ENCODE data around the gene OMG.

DNA sequence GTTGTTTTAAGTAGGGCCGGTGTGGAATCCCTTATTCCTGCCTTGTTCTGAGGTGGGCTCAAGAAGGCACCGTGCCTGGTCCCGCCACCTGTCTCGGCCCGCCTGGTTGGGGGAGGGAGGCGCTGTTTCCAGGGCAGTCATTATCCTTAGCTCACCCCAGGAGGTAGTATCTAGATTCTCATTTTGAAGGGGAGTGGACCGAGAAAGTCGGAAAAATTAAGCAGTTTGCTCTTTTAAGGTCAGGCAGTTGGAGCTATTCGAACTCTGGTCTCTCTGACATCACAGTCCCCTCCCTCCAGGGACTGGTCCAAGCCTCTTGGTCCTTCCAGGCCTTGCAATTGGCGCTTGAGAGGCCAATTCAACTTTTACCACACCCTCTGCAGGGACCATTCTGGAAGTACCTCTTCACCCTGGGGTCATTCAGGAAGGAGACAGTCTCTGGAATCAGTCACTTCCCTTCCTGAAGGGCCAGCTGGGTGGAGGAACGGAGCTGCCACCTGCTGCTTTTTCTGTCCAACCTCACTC lies 830 bp upstream of the ANKRD13B start:
- RAMPAGE, long total RNA: no peak
- RRBS: no CpG with 5 or more reads among the region's 11 CpGs

DNA sequence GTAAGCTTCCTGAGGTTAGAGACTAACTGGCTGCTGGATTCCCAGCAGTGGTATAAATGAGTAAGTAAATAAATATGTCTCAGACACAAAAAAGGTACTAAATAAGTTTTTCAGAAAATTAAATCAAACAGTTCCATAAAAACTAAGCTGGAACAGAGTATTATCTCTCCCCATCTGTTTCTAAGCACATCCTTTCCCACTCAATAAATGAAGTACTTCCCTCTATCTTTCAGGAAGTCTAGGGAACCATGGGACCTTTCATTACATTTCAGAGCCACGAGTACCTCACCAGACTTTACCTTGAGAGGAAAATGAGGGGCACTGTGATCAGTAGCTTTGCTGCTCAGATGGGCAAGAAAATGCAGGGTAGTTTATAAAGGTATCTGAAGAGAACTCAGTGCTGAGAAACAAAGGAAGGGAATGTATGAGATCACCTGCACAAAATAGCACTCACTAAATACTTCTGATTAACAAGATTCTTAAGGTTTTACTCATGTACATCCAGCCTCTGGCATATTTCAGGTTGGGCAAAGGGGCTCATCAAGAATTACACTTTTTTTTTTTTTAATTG lies 10.8 kb downstream of the SSH2 start:
- RAMPAGE, long total RNA: no peak
- RRBS: no CpG with 5 or more reads among the region's 1 CpG

GRCh38 chr17:30104565-30105176 lies 11.9 kb upstream of the NSRP1 start:
- RAMPAGE, long total RNA: no peak
- RRBS: 5% methylated on average over 4 of the region's 21 CpGs

DNA sequence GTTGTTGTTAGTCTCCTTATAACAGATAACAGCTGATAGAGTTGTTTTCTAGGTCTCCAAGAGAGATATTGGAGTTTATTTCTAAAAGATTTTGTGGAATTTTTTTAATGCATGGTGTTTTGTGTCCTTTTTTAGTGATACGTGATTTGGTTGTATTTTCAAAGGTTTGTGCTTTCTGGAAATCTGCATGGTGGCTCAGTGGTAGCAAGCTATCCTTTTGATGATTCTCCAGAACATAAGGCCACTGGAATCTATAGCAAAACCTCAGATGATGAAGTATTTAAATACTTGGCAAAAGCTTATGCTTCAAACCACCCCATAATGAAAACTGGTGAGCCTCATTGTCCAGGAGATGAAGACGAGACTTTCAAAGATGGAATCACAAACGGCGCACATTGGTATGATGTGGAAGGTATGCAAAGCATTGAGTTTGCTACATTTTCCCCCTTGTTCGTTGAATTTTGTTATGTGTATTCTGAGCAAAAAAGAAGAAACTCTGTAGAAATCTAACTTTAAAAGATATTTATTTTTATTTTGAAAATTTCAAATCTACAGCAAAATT lies 6.2 kb downstream of the CPD start:
- RAMPAGE, long total RNA: no peak
- RRBS: no CpG with 5 or more reads among the region's 5 CpGs

DNA sequence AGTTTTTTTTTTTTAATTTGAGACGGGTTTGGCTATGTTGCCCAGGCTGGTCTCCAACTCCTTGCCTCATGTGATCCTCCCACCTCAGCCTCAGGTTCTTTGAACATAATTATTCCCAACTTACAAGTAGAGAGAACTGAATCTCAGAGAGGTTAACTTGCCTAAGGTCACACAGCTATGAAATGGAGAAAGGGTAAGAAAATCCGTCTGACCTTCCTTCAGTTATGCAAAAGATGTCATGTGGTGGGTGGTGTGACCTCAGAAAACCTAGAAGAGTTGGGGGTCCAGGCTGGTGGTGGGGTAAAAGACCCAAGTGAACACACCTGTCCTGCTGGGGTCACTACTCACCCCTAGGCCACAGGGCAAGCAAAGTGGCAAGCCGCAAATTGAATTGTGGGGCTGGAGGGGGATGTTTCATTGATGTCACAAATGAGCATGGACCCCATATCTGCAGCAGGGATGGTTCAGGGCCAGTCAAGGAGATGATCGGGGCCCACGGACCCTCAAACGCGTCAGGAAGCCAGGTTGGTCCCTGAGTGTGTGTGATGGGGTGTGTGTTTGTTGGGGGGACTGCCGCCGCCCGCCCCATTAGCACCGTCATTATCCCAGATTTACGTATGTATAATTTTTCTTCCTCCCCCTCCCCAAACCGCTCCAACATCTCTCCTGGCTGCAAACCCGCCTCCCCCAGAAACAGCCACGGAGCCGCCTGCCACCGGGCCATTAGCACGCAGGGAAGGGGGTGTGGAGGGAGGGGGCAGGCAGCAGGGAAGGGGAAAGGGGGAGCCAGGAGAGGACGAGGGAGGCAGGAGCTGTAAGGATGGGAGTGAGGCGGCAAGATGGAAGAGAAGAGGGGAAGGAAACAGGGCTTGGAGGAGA lies 157.6 kb downstream of the CRLF3 start:
- RAMPAGE, long total RNA: no peak
- RRBS: no CpG with 5 or more reads among the region's 20 CpGs

GRCh38 chr17:31186186-31186740 lies 91.5 kb downstream of the NF1 start:
- RAMPAGE, long total RNA: no peak
- RRBS: no CpG with 5 or more reads among the region's 6 CpGs

GRCh38 chr17:31296926-31297452 lies at the start of gene OMG:
Gene OMG, minus strand, starts transcription at chr17:31297239.
- RAMPAGE, long total RNA: no peak
- RRBS: no CpG with 5 or more reads among the region's 8 CpGs

DNA sequence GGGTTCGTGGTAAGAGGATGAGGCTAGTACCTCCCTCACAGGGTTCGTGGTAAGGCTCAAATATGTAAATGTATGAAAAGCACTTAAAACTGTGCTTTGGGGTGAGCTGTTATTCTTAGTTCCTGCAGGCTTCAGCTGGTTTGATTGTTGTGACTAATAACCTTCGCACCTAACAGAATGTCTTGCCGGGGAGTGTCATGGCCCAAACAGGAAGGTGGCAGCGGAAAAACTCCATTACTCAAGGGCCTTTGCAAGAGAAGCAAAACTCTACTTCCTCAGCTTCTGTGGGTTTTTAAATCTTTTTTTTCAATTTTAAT lies 102.8 kb downstream of the RAB11FIP4 start:
- RAMPAGE, long total RNA: no peak
- RRBS: no CpG with 5 or more reads among the region's 5 CpGs

DNA sequence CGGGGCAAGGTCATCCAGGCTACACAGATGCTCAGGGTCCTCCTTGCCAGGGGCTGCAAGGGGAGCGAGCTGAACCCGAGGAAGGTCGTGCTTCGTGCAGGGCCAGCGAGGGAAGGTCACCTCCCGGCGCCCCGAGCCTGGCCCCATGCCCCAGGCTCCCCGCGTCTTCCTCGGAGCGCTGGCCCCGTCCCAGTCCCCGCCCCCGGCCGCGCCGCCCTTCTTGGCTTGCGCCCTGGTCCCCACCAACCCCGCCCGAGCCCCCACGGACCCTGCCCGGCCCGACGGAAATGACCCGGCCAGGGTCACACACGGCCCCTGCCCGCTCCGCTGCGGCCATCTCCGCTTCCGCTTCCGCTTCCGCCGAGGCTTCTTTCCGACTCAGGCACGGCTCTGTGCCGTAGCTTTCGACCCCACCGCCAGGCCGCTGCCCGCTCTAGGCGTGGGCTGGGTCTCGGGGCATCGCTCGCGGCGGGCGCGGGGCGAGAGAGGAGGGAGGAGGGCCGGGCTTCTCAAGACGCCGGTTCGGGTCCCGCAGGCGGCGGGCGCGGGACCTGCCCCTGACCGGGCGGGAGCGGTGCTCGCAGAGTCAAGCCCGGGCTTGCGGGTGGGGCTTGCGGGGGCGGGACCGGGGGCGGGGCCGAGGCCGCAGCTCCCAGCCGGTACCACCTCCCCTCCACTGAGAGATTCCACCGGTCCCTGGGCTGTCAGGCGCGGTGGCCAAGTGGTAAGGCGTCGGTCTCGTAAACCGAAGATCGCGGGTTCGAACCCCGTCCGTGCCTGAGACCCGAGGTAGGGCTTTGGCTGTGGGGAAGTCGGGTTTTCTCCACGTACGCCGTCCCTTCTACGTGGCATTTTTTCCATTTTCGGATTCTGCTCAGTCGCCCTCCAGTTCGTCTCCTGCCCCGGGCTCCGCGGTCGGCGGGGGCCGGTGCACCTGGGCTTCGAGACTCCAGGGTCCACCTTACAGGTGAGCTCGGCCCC lies 158.2 kb downstream of the RAB11FIP4 start:
- RAMPAGE, long total RNA: no peak
- RRBS: 3% methylated on average over 26 of the region's 103 CpGs

- RAMPAGE, long total RNA: no peak
- RRBS: no CpG with 5 or more reads among the region's 27 CpGs
These were observed 158.9 kb downstream of the RAB11FIP4 start for GRCh38 chr17:31550348-31550825.

DNA sequence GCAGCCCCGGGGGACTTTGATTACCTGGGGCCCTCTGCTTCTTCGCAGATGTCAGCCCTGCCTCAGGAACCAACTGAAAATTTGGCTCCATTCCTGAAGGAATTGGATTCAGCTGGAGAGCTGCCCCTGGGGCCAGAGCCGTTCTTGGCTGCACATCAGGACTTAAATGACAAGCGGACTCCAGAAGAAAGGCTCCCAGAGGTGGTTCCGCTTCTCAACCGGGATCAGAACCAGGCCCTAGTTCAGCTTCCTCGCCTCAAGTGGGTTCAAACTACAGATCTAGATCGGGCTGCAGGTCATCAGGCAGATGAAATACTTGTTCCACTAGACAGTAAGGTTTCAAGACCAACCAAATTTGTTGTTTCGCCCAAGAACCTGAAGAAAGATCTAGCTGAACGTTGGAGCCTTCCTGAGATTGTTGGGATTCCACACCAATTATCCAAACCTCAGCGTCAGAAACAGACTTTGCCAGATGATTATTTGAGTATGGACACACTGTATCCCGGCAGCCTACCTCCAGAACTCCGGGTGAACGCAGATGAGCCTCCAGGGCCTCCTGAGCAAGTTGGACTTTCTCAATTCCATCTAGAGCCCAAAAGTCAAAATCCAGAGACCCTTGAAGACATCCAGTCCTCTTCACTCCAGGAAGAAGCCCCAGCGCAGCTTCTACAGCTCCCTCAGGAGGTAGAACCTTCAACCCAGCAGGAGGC lies 14.3 kb downstream of the LRRC37B start:
- RAMPAGE, long total RNA: no peak
- RRBS: no CpG with 5 or more reads among the region's 15 CpGs

DNA sequence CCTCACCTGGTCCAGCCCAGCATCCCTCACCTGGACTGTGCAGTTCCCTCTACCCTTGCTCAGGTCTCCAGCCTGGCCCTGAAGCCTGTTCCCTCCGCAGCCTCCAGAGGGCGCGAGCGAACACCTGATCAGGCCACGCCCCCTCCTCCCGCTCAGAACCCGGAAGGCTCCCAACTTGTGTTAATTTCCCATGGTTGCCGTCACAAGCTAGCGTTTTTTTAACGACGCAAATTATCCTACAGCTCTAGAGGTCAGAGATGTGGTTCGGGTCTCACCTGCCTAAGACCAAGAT lies 59.7 kb downstream of the LRRC37B start:
- RAMPAGE, long total RNA: no peak
- RRBS: no CpG with 5 or more reads among the region's 12 CpGs

GRCh38 chr17:32381545-32382210 lies 31.7 kb downstream of the ZNF207 start:
- RAMPAGE, long total RNA: no peak
- RRBS: no CpG with 5 or more reads among the region's 3 CpGs

GRCh38 chr17:32481486-32482386 lies 5.1 kb upstream of the CDK5R1 start:
- RAMPAGE, long total RNA: no peak
- RRBS: no CpG with 5 or more reads among the region's 5 CpGs

- RAMPAGE, long total RNA: no peak
- RRBS: 17% methylated on average over 28 of the region's 86 CpGs
These were observed 839 bp downstream of the CDK5R1 start for GRCh38 chr17:32487344-32488320.

- RAMPAGE, long total RNA: no peak
- RRBS: 18% methylated on average over 6 of the region's 32 CpGs
These were observed 8.6 kb downstream of the CDK5R1 start for GRCh38 chr17:32495219-32495961.

GRCh38 chr17:32511086-32511815 lies 24.5 kb downstream of the CDK5R1 start:
- RAMPAGE, long total RNA: no peak
- RRBS: no CpG with 5 or more reads among the region's 8 CpGs

- RAMPAGE, long total RNA: no peak
- RRBS: 3% methylated on average over 50 of the region's 72 CpGs
These were observed 32.5 kb downstream of the CDK5R1 start for GRCh38 chr17:32519009-32519877.

DNA sequence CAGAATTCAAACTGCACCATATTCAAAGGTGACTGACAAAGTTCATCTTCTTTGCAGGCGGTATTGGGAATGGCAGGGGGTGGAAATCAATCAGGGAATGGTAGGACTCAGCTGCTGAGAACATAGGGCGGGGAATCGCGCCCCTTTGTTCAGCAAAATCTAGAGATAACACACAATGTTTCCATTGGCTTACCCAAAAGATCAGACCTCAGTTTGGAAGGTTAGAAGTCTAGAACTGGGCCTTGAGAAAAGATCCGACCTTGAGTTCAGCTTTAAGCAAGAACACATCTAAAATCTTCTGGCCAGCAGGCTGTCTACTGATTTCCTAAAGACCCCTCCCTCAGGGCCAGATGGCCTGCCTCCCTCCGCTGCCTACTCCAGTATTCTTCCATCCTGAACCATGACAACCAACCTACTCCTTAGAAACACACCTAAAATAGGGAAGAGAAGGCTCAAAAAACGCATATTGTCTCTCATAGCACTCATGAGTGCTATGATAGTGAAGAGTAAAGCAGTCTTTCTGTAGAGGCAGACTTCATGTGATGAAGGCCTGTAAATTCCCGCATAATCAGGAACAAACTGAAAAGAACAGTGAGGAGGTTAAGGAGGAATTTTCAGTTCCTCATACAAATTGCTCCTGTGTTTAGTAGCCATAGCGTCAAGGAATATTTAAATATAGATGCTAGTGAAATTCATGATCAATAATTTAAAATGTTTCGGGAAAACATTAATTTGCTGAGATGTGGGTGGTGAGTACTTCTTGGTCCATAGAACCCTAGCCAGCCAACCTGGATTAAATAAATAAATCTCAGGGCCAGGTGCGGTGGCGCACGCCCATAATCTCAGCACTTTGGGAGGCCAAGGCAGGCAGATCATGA lies 34.3 kb downstream of the CDK5R1 start:
- RAMPAGE, long total RNA: no peak
- RRBS: no CpG with 5 or more reads among the region's 13 CpGs

GRCh38 chr17:32523923-32524476 lies 37.2 kb downstream of the CDK5R1 start:
- RAMPAGE, long total RNA: no peak
- RRBS: no CpG with 5 or more reads among the region's 10 CpGs